Mononuclear cell (primary cell): ENCODE measurements around the genes NOP56, EBF4, ATRN and PANK2.

GRCh38 chr20:2558771-2559330 is 22.5 kb downstream of the TMC2 start:
- RRBS, result 6% methylated on average over 26 of the region's 42 CpGs

DNA sequence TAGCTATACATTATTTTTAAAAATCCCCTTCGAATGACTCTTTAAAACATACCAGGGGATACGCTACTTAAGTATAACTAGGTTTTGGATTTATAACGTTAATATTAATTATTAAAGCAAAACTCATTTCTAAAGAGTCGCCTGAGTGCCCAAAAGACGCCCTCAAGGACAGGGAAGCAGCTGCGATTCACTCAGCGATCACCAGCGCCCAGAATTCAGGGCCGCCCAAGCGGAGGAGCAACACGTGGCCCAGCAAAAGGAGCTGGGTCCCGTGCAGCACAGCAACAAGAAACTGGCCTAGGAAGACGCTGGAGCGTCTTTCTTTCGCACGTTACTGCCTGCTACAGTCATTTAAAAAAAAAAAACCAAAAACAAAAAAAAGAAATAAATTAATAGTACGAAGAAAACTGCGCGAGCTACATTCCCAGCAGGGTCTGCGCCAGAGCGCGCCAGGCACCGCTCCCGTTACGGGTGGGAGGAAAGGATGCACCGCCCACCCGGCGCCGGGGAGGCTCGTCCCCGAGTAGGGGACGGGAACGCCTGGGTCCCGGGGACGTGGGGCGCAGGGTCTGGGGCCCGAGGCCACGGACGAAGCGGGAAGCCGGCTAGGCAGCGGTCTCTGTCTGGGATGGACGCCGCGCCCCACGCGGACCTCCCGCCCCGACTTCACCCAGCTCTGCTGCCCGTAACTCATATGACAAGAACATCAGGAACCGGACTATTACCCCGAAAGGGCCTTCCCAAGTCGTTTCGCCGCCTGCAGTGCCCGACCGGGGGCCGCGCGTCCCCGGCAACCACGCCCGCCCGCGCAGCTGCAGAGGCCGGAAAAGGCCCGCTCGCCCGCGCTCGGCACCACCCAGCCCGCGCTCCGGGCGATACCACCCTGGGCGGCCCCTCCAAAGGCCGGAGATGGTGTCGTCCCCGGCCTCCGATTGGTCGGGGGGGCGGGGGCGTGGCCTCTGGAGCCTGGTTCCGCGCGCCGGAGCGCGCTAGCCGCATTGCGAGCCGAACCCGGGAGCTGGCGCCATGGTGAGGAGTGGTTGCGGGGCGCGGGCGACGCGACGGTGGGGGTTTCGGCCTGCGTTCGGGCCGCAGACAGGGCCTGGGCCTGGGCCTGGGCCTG is at the start of gene NOP56:
TSS of gene NOP56 (plus strand) at position 998 of the 1,123 bp plus-strand sequence.
- RRBS, result 2% methylated on average over 45 of the region's 105 CpGs

DNA sequence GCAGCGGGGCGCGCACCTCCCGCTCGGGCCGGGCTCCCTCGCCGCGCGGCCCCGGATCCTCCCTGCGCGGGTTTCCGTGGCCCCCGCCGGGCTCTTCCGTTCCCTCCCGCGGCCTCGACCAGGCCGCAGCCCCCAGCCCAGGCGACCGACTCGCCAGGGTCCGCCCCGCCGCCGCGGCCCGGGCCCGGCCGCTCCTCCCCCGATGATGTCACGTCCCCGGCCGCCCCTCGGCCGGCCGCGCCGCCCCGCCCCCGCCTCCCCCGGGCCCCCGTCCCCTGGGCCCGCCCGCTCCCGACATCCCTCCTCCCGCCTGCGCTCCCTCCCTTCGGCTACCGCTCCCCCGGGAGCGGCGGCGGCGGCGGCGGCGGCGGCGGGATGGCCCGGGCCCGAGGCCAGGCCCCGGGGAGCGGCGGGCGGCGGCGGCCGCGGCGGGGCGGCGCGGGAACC is at the start of gene EBF4:
TSS of gene EBF4 (plus strand) at position 322 of the 447 bp plus-strand sequence.
- RRBS, result 2% methylated on average over 55 of the region's 76 CpGs

DNA sequence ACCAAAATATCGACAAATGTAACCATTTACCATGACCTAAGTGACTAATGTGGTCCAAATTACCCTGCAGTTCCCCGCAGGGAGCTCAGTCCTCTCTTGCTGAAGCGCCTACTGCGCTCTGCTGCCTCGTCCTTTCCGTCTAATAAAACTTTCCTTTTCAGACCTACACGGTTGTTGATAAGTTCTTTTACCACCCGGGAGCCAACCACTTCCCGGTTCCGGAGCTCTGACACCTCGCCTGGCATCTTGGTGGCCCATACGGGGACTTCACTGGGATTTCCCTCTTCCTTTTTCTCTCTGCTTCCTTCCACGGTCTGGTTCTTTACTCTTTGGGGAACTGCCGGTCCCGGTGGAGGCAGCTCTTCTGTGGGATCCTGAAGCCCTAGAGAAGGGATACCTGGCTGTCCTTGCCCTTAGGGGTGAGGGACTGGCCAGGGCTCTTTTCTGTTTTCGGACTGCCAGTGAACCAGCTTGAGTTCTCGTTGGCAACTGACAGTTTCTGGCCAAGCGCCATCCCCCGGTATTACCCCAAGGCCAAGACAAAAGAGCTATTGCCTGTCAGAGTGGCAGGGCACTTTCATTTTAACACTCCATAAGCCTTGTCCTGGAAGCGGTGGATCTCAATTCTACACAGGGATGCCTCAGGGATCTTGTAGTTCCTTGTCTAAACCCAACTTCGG is 804 bp upstream of the CPXM1 start:
- RRBS, result 0% methylated on average over 4 of the region's 21 CpGs

DNA sequence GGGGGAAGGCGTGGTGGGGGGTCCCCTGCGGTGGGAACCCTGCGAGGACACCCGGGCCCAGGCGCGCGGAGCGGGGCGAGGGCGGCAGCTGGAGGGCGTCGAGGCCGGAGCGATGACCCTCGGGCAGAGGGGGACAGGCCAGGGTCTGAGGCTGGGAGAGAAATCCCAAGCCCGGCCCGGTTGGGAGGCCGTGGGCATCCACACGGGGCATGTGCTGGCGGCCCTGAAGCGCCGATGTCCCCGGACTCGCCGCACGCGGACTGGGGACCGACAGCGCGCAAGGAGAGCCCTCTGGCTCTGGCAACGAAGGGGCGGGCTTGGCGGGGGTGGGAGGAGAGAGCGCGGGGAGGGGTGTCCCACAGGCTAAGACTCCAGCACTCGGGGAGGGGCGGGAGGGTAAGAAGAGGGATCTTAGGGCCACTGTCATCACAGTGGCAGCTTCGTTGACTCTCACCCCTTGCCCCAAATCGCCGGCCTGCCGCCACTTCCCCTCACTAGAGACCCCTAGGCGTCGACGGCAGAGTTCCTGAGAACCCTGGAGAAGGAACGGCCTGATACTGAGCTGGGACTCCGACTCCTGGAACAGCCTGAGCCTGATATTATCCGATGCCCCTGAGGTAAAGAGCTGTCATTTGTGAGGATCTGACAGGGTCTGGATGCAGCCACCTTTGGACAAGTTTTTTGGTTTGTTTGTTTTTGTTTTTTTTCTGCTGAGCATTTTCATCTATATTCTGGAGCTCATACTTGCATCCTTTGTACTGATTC is 5.2 kb downstream of the TMEM239 start:
- RRBS, result 22% methylated on average over 20 of the region's 47 CpGs

GRCh38 chr20:2871607-2872144 is 1.6 kb upstream of the PTPRA start:
- RRBS, result no CpG with 5 or more reads among the region's 14 CpGs

DNA sequence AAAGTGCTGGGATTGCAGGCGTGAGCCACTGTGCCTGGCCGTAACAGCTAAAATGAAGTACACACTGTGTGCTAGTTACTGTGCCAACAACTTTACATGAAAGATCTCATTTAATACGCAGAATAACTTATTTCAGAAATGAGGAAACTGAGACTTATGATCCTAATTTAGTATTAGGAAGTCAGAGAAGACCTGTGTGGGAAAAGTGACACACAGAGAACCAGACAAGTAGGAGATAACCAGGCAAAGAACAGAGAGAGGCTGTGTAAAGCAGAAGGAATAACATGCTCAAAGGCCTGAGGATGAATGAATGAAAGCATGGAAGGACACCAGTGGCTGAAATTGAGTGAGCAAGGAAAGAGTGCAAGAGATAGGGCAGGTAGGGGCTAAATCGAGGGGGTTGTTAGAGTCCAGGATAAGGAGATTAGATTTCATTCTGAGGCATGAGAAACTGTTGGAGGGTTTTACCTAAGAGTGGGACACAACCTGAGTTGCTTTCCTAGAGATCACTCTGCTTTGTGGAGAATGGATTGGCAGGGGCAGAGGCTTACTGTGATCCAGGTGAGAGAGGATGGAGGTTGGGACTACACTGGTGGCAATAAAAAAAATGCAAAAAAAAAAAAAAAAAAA is 60.3 kb upstream of the GNRH2 start:
- RRBS, result no CpG with 5 or more reads among the region's 4 CpGs

- RRBS, result no CpG with 5 or more reads among the region's 8 CpGs
Observed at GRCh38 chr20:2993325-2994286, 49.8 kb upstream of the GNRH2 start.

DNA sequence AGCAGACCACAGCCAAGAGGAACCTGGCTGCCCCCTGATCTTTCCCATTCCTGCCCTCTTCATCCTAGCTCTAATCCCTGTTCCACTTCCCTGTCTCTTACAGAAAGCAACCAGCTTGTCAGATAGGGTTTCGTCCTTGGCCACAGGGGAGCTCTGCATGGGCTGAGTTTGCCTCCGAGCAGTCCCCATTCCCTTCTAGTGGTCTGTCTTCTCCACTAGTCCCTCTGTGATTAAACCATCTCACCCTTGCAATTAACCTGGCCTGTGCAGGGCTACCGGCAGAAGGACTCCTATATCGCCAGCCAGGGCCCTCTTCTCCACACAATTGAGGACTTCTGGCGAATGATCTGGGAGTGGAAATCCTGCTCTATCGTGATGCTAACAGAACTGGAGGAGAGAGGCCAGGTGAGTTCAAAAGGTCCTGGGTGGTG is 16.0 kb upstream of the GNRH2 start:
- RRBS, result no CpG with 5 or more reads among the region's 6 CpGs

GRCh38 chr20:3046683-3047406 is 993 bp downstream of the MRPS26 start:
- RRBS, result 2% methylated on average over 7 of the region's 39 CpGs

DNA sequence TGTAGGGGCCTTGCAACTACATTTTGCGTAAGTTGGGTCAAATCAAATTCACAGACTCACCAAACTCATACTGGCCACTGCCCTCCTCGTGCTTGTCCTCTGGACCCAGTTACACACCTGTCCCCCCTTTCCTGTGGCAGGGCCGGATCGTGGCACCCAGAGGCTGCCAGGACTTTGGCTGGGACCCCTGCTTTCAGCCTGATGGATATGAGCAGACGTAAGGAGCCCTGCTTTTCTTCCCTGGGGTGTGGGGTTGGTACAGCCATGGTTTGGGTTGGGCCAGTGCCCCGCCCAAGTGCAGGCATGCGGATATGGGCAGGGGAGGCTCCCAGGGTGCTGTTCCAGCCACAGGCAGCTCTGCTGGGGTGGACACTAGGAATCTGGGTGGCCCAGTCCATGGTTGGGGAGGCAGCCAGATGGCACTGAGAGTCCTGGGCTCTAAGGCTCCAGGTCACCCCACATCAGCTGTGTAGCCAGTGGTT is 12.4 kb downstream of the ITPA start:
- RRBS, result no CpG with 5 or more reads among the region's 7 CpGs

DNA sequence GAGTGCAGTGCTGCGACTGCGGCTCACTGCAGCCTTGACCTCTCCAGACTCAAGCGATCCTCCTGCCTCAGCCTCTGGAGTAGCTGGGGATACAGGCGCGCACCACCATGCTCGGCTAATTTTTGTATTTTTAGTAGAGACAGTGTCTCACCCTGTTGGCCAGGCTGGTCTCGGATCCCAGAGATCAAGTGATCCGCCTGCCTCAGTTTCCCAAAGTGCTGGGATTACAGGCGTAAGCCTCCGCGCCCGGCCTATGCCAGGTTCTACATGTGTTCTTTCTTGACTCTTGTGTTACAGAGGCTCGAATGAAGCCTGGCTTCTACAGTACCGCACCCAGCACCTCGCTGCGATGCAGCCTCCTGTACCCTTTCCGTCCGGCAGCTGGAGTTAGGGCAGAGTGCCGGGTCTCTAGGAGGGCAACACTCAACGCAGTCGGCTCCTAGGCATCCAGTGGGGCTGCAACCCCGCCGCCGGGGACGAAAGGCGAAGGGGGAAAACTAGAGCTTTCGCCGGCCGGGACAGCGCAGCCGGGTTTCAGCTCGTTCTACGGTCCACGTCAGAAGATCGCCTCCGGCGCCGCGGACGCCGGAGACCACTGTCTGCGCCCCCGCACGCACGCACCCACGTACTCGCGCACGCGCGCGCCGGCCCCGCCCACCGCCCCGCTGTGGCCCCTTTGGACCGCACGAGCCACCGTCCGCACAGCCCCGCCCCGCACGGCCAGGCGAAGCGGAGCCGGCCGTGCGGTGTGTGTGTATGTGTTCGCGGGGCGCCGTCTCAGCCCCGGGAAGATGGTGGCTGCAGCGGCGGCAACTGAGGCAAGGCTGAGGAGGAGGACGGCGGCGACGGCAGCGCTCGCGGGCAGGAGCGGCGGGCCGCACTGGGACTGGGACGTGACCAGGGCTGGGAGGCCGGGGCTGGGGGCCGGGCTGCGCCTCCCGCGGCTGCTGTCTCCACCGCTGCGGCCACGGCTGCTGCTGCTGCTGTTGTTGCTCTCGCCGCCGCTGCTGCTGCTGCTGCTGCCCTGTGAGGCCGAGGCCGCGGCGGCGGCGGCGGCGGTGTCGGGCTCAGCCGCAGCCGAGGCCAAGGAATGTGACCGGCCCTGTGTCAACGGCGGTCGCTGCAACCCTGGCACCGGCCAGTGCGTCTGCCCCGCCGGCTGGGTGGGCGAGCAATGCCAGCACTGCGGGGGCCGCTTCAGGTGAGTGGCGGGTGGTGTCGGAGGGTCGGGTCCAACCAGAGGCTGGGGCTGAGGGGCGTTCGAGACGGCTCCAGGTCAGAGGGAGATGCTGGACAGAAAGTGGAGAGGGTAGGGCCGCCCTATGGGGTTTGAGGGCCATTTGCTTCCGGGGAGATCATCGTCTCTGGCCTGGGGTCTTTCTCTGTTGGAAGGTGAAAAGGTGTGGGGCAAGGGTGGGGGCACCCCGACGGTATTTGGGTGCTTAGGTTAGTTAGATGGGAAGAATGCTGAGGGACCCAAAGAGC is at the start of gene ATRN:
TSS of gene ATRN (plus strand) at position 702 of the 1,485 bp plus-strand sequence.
- RRBS, result 1% methylated on average over 51 of the region's 130 CpGs

DNA sequence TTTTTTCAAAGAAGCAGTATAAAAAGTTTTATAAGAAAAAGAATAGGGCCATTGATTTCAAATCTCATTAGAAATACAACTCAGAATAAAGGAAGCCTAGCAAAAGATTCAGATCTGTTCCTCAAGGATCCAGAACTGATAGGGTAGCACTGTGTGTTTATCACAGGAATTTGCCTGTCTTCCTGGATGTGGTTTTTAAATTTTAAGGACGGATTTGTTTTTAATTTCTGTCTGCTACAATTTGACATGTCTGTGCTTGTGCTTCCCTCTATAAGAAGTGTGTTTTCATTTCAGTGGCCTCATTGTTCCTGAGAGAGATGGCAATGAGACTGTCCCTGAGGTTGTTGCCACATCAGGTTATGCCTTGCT is 74.6 kb downstream of the ATRN start:
- RRBS, result no CpG with 5 or more reads among the region's 1 CpG

GRCh38 chr20:3595505-3596010 is 67.6 kb downstream of the GFRA4 start:
- RRBS, result no CpG with 5 or more reads among the region's 4 CpGs

- RRBS, result no CpG with 5 or more reads among the region's 7 CpGs
Observed at GRCh38 chr20:3647824-3648725, 15.1 kb downstream of the GFRA4 start.

DNA sequence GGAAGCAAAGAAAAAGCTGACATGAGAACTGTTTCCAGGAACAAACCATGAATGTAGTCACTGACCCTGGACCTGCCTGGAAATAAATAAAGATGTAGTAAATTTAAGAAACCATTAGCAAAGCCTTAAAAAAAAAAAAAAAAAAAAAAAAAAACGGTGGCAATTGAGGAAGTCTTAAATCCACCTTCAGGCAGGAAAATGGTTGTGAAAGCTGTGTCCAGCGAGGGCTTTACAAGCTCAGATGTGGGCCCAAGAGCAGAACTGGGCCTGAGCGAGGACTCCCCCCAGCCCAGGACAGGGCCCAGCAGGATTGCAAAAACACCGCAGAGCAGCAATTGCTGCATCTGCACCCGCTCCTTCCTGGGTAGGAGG is 10.3 kb downstream of the GFRA4 start:
- RRBS, result no CpG with 5 or more reads among the region's 5 CpGs

- RRBS, result no CpG with 5 or more reads among the region's 18 CpGs
Observed at GRCh38 chr20:3680654-3681534, 916 bp downstream of the ADAM33 start.

DNA sequence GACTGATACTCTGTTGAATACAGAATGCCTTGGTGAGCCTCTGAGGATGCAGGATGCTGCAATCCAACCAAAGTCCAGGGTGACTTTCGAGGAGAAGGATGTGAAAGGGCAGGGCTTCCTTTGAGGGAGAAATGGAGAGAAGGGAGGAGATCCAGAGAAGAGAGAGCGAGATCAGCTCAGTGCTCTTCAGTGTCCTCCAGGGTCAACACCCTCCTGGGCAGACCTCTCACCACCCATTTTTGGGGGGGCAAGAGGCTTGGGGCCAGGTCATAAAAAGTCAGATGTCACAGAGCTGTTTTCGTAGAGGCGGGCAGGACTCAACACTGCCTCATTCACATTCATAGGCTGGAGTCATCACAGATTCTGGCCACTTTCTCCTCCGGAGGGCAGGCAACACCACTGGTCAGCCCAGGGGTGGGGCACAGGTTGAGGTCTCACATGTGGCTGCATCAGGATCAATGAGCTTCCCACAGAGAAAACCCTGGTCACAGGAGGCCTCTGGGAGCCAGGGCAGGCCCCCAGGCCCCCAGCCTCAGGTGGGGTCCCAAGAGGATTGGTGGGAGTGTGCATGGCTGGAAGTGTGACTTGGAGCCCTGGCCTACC is 6.4 kb upstream of the ADAM33 start:
- RRBS, result no CpG with 5 or more reads among the region's 5 CpGs

- RRBS, result no CpG with 5 or more reads among the region's 9 CpGs
Observed at GRCh38 chr20:3729923-3730630, 2.4 kb upstream of the HSPA12B start.

DNA sequence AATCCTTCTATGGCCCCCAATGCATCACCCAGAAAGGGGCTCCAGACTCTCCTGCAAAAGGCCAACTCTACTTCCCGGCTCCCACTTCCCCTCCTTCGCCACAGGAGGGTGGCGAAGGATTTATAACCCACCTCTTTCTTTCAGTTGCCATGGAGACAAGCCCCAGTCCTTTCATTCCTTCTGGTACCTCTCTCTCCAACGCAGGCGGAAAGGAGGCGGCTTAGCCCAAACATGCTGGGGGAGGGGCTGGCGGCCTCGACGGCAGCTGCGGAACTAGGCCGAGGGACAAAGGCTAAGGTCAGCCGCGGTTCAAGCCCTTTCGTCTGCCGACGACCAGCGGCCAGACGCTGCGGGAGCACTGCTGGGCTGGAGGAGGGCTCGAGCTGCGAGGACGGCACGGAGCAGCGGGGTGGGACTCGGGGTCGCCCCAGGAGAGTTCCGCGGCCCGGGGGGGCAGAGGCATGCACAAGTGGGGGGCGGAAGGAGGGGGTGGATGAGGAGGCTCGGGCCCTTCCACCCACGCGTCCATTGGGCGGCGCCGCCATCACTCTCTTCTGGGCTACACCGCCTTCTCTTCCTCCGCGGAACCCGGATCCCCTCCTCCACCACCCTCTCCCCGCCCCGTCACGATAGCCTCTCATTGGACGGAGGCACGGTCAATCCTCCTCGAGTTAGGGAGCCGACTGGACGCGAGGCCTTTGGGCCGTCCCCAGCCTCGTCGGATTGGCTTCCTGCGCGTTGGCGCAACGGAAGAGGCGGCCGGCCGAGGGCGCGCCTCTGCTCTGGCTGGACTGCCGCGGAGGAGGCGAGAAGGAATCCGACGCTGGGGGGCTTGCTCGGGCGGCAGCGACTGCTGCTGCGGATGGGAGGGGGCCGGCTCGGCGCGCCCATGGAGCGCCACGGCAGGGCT is at the start of gene PANK2:
TSS of gene PANK2 (plus strand) at position 780 of the 910 bp plus-strand sequence.
- RRBS, result under 1% methylated on average over 13 of the region's 76 CpGs